Metanephros (tissue), 2 donors: ENCODE data around the genes LAMP5, SNAP25, MKKS and MACROD2.

DNA sequence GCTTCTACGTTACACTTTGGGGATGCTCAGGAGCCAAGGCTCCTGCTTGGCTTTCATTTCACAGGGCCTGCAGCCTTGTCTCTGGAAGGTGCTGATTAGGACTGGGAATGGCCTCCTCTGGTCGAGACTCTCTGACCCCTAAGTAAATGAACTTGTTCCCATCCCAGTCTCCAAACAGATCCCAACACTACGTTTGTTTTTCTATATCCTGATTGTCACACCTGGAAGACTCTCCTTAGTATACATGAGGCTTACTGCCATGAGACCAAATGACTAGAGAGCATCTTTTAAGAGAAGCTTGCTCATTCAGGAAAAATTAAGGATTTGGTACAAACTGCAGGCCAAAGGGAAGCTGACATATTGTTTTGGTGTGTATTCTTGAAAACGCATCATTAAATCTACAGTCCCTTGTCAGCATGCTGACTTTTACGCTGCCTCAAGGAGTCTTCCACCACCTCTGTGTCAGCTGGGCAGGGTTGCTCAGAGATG is 37.7 kb downstream of the TMX4 start:
- RAMPAGE, long total RNA, result no peak

GRCh38 chr20:7982342-7982889 is 37.1 kb downstream of the TMX4 start:
- RAMPAGE, long total RNA, result no peak

DNA sequence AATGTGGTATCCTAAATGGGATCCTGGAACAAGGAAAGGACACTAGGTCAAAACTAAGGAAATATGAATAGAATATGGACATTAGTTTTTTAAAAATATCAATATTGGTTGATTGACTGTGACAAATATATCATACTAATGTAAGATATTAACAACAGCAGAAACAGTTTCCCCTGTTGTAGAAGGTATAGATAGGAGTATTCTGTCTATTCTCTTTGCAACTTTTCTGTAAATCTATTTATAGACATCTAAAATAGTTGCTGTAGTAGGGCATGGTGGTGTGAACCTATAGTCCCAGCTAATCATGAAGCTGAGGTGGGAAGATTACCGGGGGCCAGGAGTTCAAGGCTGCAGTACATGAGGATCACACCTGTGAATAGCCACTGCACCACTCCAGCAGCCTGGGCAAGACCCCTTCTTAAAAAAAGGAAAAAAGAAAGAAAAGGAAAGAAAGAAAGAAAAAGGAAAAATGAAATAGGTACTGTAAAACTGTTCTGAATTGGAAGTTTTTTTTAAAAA is 276.0 kb downstream of the PLCB1 start:
- RAMPAGE, long total RNA, result no peak

- RAMPAGE, long total RNA, result no peak
These were observed 410.1 kb downstream of the PLCB1 start for GRCh38 chr20:8542166-8542500.

DNA sequence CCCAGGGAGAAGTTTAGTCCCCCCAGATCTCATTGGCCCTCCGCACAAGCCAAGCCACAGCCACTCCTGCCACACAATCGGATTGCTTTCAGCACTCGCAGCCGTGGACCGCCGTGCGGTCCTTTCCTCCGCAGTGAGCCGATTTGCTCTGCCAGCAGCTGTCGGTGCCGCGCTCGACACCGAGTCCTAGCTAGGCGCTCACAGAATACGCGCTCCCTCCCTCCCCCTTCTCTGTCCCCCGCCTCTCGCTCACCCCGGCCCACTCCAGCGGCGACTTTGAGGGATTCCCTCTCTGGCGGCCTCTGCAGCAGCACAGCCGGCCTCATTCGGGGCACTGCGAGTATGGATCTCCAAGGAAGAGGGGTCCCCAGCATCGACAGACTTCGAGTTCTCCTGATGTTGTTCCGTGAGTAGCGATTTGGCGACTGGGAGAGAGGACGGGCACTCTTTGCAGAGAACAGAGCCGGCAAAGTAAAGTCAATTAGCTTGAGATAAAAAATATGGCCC is at the start of gene LAMP5:
Gene LAMP5 (plus strand): TSS at position 80 of the 507 bp plus-strand sequence.
- RAMPAGE, long total RNA, result no peak

GRCh38 chr20:10218518-10219260 is at the start of gene SNAP25:
SNAP25 (plus strand) TSS chr20:10218830.
- RAMPAGE, long total RNA, result no peak

DNA sequence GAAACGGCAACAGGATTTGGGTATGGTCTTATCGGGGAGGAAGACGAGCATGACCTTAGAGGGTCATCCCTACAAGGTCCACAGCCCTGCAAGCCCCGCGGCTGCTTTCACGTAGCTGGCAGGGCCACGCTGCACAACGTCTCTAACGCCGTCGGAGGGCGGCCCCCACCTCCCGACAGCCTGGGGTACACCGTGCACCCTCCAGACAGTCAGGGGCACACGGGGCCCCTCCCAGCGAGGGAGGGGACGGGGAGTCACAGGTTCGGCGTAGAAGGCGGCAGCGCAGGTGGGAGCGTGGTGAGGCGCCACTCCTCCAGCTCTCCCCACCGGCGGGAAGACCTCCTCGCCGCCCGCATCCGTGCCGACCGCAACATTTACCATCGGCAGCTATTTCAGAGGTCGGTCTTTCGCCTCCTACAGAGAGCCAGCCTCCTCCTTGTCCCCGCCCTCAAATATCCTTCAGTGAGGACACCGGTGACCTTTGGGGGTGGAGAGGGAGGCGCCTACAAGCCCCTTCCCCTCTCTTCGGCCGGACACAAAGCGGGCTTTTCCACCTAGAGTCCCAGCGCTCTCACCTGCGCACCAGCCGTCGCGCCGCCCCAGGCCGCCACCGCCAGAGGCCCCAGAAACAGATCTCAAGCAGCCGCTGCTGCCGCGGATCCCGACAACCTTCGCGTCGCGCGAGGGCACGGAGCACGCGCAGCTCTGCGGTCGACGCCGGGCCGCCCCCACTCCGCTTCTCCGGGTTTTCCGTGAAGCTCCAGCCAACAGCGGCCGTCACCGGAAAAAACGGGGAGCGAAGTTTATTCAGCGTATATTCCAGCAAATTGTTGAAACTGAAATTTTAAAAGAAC is at the start of gene MKKS:
Gene MKKS (minus strand): TSS at position 690 of the 854 bp plus-strand sequence.
- RAMPAGE, long total RNA, result start-site peak on the minus strand centred at position 648 of the sequence, 66 bp wide, 1,106 and 19 reads in 2 replicates

- RAMPAGE, long total RNA, result no peak
These were observed 51.0 kb downstream of the JAG1 start for GRCh38 chr20:10622486-10623533.

GRCh38 chr20:10672415-10673269 is 1.2 kb downstream of the JAG1 start:
- RAMPAGE, long total RNA, result no peak

DNA sequence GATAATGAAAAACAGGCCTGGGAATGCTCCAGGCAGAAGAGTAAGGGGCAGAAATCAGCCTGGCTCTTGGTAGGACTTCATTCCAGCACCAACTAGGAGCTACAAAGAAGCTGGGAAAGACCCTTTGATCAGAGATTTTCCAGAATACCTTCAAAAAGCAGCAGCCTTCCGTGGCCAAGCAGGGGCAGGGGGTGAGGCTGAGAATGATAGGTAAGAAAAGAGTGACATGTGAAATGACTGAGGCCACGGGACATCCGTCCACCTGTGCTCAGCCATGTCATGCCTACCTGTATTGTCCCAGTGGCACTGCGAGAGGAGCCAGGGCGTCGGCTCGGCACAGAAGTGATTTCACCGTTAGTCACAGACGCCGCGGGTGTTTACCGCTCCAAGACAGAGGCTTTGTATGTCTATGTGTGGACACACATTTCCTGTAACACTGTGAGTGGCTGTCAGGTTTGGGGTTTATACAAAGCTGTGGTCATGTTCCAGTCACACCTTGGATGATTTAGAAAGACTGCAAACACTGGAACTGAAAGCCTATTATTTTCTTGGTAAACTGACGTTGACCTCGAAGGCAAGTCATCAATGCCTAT is 32.0 kb upstream of the JAG1 start:
- RAMPAGE, long total RNA, result no peak

DNA sequence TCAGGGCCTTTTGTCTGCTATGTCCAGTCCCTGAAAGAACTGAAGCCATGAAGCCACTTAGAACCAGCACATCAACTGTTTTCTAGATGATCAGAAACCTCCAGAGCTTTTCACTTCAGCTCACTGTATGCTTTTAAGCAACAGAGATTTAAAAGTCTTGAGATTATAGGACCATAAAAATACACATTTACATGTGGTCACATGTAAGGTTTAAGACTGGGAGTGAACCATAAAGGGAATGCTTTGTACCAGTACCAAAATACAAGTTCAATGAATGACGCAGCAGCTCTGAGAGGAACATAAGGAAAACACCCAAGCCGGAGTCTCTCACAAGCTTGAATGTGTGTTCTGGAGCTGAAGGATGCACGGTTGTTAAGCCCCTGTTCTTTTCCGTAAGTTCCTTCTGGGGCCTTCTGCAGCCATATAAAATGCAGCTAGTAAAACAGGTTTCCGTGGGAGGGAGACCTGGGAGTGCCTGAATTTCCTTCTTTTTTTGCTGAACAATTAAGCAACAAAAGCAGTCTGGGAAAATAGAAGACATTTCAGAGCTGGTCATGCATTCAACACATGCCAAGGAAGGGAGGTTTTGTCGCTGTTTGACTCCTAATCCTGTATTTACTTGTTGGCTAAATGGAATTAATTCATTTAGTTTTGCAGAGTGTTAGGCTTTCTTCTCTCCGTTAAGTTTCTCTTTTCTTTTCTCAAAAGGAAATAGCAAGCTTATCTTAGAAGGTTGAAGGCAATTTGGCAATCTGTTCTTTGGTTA is 73.2 kb upstream of the JAG1 start:
- RAMPAGE, long total RNA, result no peak

DNA sequence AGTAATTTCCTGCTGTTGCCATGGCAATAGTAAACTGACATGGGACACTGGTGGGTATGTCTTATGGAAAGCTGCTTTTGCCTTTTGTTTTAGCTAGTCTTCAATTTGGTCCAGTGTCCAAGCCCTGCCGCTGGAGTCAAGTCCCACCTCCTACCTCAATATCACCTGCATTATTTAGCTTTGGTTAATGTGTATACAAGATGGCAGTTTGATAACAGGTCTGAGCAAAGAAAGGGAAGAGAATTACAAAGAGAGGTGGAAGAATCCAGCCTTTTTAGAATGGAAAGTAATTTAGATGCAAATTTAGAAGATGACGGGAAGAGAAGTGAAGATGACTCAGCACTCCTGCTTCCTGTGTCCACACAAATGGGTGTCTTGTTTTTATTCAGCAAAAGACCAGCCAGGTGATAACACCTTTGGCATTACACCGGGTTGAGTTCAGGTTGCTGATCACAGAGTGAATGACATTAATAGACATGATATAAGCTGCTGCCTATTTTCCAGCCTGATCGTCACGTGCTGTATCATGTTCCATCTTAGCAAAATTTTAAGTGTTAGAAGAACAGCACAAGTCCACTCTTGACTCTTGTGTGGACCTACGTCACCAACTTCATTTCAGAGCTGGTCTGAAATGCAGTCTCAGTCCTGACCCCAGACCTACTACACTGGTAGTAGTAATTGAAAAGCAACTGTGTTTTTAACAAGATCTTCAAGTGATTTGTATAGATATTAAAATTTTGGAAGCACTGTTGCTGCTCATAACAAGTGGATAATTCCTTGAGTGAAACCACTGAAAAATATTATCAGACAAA is 110.5 kb upstream of the JAG1 start:
- RAMPAGE, long total RNA, result no peak

GRCh38 chr20:10856186-10856918 is 182.6 kb upstream of the JAG1 start:
- RAMPAGE, long total RNA, result no peak

GRCh38 chr20:11097537-11097902 is 423.7 kb upstream of the JAG1 start:
- RAMPAGE, long total RNA, result no peak

DNA sequence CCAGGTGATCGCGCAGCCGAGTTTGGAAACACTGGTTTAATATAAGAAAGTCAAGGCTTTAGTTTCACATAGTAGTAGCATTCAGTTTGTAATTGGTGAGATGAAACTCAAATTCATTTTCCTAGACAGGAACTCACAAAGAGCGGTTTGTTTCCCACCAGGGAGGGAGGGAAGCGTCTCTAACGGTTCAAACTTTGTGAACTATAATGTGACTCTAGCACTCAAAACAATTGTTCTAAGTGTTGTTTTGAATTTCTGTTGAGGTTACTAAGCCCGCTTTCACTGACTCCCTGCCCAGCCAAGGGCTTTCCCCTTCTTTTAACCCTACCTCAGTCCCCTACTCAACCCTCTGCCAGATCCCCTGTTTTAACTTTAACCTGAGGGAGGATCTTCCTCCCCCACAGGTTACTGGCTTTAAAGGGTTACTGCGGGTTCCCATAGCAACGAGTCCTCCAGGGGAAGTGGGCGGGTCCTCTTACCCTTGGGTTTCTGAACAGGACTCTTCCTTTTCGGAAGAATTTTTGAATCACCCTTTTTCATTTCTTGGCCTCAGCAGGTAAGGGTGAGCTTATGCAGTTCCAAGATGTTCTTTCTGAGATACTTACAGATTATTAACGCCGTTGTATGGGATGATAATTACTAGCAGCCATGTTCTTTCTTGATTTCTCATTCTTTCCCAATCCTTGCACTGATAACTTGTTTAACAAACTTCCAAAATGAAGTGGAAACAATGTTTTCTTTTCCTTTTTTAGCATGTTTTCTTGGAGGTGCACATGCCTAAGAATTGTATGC is 25.5 kb upstream of the BTBD3 start:
- RAMPAGE, long total RNA, result no peak

DNA sequence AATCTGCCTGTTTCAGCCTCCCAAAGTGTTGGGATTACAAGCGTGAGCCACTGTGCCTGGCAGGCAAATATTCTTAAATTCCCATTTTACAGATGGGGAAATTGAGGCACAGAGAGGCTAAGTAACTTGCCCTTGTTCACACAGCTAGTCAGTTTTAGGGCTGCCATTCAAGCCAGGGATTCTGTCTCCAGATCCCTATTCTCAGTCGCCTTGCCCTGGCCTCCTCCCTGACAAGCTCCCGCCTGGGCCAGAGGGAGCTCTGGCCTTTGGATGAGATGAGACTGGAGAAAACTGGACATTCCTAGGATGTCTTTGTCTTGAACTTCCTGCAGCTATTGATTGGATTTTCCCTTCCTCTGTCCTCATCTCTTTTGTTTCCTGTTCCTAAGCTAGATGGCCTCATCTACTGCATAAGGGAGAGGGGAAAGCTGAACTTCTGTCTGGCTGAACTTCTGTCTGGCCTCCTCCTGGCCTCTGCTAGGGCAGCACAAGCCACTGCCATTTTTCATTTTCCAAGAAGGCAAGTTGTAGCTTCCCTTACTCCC is 90.6 kb downstream of the NDUFAF5 start:
- RAMPAGE, long total RNA, result no peak

DNA sequence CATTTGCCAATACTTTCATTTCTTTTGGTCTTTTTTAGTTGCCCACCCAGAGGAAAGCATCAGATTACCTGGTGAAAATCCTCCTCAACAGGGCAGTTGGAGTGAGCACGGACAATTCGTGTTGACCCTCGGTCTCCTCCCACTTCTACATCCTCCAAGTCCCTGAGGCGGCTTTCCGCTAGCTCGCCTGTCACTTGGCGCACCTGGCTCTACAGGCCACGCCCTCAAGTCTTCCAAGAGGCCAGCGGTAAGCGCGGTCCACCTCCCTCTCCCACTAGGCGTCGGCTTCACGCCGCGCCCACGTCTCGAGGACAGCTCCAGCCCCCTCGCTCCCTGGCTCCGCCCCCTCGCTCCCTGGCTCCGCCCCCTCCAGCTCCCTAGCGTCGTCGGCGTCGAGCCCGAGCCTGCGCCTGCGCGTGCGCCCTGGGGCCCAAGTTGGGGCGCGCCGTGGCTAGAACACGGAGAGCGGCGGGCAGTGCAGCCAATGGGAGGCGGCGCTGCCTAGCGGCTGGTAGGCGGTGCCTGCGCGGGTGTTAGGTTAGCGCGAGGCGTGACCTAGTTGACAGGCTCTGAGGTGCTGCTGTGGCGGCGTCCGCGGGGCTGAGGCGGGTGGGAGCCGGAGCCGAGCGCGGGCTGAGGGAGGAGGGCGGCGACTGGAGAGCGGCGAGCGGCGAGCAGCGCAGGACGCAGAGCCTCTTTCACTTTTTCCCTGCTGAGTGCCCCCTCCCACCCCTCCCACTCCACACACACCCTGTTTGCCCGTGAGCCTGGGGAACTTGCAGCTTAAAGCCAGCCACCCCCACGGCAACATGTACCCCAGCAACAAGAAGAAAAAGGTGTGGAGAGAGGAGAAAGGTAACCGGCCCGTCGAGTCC is at the start of gene MACROD2:
Gene MACROD2 (plus strand): TSS at position 562 of the 875 bp plus-strand sequence.
- RAMPAGE, long total RNA, result no peak

DNA sequence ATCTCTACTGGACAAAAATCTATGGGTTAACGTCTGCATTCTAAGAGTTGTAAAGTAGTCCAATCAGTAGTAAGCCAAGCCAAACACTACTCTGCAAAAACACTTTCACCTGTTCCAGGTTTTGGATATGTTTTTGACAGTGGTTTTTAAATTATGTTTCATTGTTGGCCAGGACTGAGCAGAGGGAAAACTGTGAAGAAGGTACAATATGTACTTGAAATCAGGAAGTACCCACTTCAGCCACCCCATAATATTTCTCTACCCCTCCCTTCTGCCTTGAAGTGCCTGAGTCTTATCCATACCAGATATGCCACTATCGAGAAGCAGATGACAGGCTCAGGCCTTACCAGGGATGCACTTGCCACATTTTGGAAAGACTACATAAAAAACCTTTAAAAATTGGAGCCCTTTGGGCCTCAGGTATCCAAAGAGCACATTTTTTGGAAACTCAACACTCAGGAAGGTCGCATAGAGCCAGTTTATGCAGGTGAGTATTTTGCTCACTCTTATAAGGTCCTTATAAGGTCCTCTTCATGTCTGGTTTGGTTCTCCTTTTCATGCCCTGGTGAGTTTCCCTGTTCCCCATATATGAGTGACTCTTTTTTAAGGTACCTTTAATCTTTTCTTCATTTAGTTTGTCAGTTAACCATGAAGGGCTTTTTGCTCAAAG is 859.3 kb upstream of the FLRT3 start:
- RAMPAGE, long total RNA, result no peak

DNA sequence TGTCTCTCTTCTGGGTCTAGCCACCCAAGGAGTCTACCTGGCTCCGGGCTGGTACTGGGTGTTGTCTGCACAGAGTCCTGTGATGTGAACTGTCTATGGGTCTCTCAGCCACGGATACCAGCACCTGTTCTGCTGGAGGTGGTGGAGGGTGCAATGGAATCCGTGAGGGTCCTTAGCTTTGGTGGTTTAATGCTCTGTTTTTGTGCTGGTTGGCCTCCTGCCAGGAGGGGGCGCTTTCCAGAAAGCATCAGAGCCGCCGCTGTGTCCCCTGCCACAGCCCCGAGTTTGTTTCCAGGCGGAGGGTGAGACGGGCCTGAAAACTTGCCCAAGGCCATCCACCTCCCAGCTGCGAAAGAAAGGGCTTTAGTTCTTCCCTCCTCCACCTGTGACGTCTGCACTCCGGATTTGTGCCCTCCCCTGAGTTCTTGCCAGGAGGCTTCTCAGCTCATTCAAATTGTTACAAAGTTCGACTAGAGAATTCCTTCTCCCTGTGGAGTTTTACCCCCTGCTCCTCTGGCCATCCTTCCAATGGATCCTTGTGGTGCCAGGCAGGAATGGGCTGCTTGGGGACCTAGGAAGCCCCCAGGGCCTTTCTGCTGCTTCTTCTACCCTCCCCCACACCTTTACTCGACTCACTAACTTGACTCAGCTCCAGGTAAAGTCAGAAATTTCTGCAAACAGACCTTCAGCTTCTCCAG is 873.8 kb downstream of the KIF16B start:
- RAMPAGE, long total RNA, result no peak

GRCh38 chr20:16392372-16393084 is 180.7 kb downstream of the KIF16B start:
- RAMPAGE, long total RNA, result no peak